LHCN-M2 (cell line): ENCODE measurements around a stretch of chr3.

- RAMPAGE, long total RNA, result no peak
Measured at GRCh38 chr3:72271028-72271675, 486.2 kb upstream of the PROK2 start.

DNA sequence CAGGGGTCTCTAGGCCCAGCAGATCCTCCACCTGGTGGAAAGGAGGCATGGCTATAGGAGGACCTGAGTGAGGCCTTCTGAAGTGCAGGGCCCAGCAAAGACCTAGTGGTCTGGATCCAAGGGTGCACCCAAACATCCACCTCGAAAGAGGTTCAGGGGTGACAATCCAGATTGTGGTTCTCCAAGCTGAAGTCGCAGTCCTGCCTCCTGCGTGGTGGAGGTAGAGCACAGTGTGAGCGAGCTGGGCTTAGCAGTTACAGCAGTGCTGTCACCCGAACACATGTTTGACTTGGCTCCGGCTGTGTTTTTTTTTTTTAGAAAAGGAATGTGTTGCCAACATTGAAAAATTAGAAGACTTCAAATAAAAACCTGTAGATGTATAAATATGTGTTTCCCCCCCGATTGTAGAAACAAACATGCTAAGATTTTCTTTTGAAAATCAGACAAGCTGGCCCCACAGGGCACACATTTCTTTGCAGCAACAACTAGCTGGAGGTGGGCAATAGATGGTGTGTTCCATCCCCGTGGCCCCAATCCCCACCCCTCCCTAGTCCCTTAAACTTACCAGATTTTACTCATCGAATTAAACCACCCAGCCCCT, 530.8 kb downstream of the SHQ1 start:
- RAMPAGE, long total RNA, result no peak

GRCh38 chr3:72338905-72339669, 509.2 kb downstream of the SHQ1 start:
- RAMPAGE, long total RNA, result no peak

DNA sequence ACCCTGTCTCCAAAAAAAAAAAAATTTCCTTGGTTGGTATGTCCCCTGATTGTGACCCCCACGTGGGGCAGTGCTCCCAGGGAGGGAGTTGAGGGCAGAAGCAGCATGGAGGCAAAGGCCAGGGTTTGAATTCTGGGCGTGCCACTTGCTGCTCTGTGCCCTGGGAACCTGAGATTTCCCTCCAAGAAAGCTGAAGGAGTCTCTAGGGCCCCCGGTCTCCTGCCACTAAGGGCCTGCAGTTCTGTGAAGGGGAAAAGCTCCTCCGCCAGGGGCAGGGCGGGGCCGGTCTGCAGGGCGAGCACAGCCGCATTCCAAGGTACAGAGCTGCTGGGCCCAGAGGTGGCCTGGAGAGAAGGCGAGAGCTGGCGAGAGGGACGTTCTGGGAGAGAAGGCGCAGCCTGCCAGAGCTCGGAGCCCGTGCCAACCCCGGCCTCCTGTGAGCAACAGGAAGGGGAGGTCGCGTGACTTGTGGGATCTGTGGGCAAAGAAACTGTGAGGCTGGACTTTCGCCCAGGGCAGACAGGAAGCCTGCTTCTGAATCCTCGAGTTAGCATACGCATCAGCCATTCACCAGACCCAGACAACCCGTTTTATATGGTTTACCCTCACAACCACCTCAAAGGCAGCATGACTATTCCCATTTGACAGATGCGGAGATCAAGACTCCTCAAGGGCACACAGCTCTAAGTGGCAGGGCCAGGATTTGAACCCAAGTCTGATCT, 500.4 kb downstream of the SHQ1 start:
- RAMPAGE, long total RNA, result no peak

GRCh38 chr3:72433928-72435104, 413.9 kb downstream of the SHQ1 start:
- RAMPAGE, long total RNA, result no peak

DNA sequence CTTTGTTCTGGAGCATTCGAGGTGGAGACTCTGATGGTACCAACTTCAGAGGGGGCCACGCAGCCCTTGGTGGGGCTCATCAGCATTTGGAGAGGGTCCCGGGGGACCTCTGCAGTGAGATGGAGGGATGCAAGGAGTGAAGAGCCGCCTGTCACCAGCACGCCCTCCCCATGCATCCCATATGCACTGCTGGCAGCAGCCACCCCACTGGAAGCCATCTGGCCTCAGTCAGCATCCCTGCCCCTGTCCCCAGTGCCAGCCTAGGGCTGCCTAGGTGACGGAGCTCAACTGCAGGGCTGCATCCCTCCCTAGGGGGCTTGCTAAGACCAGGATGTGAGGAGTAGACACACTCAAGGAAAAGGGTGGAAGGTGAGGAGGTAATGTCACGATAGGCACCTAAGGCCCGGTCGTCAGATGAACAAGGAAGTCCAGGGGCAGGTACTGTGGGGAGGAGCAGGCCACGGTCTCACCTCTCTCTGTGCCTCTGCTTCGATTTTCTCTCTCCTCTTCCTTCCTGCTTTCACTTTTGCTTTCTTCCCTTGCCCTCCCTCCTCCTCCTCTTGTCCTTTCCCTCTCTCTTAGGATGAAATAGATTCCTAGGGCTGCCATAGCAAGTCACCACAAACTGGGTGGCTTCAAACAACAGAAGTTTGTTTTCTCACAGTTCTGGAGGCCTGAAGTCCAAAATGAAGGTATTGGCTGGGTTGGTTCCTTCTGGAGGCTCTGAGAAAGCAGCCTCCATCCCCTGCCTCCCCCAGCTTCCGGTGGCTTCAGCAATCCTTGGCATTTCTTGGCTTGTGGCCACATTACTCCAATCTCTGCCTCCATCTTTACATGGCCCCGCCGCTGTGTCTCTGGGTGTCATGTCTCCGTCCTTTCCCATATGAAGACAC, 298.4 kb downstream of the SHQ1 start:
- RAMPAGE, long total RNA, result no peak

- RAMPAGE, long total RNA, result no peak
Measured at GRCh38 chr3:72821600-72821869, 26.7 kb downstream of the SHQ1 start.

DNA sequence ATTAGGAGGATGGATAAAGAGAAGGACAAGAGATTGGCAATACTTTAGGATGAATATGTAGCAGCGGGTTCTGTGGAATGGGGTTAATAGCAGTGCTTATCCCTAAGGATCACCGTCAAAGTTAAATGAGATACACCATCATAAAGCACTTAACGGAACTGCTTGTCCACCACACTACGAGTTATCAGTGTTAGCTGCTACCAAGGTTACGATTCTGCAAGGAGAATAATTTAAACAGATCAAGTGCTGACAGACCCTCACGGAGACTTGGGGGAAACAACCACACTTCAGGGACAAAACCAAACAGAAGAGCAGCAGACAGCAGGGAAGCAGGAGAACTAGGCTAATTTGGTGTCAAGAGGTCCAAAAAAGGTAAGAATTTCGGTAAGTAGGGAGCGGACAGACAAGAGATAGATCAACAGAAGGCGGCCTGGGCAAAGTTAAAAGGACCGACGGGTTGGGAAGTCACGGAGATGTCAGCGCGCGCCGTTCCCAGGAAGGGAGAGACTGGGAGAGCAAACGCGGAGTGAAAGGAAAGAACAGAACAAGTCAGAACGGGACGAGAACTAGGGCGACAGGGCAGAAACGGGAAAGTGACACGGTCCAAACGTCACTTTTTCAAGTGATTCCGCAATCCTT, 786 bp downstream of the SHQ1 start:
- RAMPAGE, long total RNA, result no peak

DNA sequence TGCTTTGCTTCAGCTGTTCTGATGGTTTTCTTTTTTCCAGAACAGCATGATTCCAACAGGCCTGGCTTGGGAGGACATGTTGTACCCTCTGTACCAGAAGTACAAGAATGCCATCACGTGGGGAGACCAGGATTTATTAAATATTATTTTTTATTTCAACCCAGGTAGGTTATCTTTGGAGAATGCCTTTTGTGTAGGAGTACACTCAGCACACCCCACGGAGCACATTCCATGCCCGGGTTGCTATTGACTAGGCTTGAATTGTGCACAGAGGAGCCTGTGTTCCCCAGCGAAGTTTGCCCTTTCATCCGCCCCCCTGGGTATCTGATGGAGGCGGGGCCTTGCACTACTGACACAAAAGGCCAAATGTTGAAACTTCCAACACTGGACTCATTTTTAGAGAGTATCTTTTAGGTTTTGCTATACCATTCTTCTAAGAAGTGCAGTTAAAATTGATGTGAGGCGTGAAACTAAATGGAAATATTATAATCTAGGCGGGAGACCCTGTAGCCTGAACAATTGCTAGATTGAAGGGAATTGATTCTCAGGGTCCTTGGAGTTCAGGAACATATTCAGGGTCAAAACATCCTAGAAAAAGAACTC, 39.3 kb upstream of the PPP4R2 start:
- RAMPAGE, long total RNA, result no peak

DNA sequence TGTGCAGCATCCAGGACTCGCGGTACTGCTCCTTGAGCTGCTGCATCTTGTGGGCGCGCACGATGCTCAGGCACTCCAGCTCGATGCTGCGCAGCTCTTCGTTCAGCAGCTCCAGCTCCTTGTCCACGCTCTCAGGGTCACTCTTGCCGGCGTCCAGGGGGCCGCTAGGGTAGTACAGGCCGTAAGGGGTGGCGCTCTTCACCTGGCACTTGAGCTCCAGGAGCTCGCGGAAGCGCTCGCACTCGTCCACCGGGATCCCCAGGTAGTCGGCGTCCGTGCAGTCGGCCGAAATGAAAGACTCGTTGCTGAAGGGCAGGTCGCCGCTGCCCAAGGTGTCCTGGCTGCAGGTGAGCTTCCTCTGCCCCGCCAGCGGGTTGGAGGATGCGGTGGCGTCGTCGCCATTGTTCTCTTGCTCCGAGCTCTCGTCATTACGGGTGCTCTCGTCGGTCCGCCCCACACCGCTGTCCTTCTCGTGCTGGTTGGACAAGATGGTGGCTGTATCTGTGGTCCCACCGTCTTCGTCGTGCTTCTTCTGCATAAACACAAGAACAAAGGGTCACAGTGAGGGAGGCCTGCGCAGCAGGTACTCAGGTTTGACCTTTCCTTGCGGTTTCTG, 240.2 kb downstream of the PDZRN3 start:
- RAMPAGE, long total RNA, result no peak

GRCh38 chr3:73518864-73519069, 106.0 kb downstream of the PDZRN3 start:
- RAMPAGE, long total RNA, result no peak

DNA sequence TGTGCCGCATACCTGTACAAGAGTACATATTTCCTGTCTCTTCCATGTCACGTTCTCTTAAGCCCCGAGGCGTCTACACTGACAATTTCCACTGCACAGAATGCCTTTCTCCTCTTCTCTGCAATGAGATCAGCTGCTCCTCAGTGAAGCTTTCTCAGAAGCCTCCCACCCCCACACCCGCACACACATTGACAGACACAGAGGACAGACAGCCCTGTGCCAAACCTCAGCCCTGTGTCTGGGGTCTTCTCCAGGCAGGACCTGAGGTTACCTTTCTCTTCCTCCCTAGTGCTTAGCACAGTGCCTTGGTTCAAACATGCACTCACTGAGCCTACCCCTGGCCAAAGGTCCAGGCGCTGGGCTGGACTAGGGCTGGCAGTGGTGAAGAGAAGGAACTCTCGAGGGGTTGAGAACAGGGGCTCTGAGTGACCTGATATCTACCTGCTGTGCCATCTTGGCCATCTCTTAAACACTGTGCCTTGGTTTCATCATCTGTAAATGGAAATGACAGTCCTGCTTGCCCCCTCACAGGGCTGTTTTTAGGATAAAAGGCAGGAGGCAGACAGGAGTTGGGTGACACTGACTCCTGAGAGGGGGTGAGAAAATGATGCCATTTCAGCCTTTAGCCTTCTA, 55.2 kb downstream of the PDZRN3 start:
- RAMPAGE, long total RNA, result no peak

DNA sequence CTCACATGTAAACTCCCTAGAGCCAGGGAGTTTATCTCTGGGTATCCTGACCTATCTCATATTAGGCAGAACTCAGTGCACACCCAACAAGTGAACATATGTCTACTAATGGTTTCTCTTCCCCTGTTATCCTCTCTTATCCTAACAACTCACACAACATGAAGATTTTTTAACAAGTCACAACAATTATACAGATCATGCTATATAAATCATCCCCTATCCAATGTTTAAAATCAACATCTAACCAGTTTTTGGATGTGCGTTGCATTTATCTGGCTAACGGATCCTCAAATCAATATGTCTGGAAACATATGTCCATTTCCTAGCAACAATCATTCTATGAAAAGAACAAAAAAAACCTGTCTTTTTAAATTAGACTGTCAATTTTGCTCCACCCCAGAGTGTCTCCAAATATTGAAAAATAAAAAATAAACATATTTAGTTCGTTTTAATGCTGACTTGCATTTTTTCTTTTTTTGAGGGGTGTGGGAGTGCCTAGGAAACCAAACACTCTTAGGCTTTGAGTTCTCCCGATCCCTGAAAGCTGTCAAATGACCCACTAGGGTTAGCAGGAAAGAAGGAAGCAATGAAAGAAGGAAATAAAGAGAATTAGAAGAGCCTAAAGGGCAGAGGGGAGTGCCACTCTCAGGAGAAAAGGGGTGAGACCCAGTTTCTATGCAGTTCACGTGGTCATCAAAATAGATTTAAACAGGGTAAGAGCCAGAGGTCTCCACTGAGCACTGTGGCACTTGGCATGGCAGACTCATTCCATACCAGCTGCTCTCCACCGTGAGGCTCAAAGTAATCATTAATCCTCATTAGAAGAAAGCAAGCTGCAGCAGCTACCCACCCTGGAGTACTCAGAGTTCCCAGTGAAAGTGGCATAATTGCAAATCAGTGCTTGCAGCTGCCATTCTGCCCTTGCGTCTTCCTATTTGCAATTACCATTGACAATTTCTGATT, 32.6 kb downstream of the PDZRN3 start:
- RAMPAGE, long total RNA, result no peak

DNA sequence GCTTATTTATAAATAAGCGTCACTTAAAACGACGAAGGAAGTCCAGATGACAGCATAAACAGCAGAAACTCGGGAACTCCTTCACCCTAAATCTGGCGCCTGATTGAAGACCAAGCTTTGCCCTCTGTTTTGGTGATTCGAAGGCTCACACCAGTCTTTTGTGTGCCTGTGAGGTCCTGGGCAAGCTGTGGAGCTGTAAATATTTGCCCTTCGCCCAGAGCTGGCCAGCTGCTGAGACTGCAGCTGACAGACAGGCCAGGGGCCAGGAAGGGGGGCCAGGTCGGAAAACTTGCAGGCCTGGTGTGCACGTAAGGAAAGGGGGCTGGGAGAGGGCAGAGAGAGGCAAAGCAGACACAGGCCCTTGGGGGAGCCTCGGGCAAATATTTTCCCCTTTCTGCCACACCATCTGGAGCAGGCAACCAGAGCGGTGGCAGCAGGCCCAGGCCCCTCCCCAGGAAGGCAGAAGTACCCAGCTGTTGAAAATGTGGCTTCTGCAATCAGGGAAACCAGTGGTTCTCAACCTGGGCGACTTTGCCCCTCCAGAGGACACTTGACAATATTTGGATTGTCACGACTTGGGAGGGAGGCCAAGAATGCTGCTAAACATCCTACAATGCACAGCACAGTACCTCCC, 2.6 kb downstream of the PDZRN3 start:
- RAMPAGE, long total RNA, result no peak

DNA sequence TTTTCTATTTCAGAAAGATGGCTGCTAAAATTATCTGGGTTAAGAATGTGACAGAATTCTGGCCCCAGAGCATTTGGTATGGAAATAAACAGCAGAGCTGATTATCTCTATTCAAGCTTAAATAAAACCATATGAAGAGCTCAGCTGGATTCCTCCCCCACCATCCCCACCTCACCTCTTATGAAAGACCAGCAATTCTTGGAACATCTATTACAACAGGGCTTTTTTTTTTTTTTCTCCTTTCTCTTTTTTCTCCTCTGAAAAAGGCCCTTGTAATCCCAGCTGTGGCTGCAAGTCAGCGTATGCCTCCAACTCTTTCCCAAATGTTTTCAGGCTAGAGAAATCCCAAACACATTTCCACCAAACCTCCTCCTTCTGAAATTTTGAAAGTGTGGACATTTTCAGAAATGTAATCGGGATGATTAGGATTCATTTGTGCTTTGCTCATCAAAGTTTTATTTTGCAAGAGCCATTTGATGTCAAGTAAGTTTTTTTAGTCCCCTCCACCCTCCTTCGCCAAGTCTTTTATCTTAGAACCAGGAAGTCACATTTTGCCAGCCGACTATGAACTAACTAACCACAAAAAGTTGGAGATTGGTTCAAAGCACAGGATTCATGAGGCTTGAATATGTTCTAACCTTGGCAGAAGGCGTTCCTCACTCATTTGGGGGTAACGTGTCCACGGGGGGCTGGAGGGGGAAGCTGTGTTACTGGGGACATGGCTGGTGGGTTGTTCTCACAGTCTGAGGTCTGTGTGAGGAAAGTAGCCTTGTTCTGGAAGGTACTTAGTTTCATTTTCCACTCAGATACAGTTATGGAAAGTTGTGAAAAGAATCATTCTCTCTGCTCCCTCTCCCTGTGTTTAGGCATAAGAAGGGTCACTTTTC, 142.1 kb upstream of the PDZRN3 start:
- RAMPAGE, long total RNA, result no peak

DNA sequence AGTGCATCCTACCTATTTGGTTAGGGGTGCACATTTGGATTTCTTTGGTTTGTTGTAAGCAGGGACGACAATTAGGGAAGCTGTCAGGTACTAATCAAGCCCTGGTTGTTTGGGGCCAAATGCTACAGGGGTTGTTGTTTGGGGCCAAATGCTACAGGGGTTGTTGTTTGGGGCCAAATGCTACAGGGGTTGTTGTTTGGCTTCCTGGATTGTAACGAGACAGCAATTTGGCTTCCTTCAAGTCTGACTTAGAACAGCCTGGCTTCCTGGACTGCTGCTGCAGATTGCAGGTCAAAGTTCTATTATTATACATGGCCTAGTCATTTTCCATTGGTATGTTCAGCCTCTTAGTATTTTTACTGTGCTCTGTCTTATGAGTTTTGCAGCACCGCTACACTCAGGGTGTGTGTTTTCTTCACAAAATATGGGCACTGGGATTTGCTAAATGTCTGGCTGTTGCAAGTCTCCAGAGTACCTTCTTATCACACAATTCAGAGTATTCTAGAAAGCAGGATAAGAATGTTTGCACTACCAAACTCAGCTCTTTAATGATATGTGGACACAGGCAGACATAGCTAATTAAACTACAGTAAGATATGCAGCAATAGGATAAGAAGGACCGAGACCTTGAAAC, 202.9 kb upstream of the PDZRN3 start:
- RAMPAGE, long total RNA, result no peak

DNA sequence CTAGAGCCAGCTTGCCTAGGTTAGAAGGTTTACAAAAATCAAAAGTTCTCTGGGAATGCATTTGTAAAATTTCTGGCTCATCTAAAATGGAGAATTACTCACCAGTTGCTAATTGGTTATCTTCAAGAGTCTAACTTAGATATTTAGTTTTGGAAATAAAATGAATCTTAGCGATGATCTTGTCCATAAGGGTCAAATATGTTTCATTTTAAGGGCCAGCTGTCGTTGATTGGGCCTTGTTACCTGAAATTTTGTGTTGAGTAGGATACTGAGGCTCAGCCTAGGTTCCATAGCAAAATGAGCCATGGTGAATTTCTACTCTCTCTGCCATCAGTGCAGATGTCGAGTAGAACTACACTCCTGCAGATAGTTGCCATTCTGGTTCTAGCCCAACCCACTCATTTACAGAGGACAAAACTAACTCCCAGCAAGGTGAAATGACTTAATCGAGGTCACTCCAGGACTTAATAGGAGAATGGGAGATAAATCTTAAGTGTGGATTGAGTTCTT, 393.8 kb upstream of the PDZRN3 start:
- RAMPAGE, long total RNA, result no peak

DNA sequence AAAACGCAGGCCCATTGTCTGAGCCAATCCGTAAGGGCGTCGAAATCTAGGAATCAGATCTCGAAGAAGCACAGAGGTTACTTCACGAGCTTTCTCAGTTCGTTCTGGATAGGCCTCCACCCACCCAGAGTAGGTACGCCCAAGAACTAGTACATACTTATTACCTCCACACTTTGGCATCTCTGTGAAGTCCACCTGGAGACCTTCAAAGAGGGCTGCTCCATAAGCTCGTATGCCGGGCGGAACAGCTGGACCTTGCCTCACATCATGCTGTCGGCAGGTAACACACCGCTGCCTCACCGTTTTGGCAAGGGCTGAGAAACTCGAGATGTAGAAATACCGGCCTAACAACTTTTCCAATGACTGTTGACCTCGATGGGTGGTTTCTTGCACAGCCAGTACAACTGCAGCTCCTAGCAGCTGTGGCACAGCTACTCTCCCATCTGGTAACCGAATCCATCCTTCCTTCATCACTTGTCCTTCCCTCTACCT, 302.1 kb upstream of the FRG2C start:
- RAMPAGE, long total RNA, result no peak

DNA sequence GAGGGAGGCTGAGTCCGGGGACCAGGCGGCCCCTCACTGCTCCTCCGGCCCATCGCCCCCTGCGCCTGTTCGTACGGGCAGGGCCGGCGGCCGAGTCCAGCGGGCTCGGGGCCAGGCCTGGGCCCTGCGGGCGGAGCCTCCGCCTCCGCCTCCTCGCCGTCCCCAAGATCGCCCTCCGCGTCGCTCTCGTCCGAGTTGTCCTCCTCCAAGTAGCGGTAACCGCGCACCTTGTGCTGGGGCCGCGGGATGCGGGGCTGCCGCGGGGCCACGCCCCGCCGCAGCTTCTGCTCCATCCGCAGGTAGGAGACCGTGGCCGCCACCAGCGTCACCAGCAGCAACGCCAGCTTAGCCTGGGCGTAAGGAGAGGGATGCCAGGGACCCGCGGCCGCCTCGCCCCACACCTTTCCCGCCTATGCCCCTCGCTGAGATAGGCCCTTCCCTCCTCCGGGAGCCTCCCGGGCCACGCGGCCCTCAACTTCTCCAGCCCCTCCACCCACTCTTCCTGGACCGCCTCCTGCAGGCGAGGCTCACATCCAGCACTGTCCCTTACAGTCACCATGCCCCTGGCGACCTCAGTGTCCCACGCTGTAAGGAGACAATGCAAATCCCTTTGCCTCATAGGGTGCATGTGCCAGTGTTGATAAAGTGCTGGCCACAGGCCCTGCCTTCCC, 44.5 kb upstream of the FRG2C start:
- RAMPAGE, long total RNA, result no peak

GRCh38 chr3:75669878-75670946, 6.1 kb downstream of the FRG2C start:
- RAMPAGE, long total RNA, result no peak